Measurements from ENCODE around the genes PDK2, CHAD, ABCC3 and LUC7L3.

GRCh38 chr17:50053019-50053799 is 2.7 kb upstream of the ITGA3 start:
- RRBS = no CpG with 5 or more reads among the region's 8 CpGs

DNA sequence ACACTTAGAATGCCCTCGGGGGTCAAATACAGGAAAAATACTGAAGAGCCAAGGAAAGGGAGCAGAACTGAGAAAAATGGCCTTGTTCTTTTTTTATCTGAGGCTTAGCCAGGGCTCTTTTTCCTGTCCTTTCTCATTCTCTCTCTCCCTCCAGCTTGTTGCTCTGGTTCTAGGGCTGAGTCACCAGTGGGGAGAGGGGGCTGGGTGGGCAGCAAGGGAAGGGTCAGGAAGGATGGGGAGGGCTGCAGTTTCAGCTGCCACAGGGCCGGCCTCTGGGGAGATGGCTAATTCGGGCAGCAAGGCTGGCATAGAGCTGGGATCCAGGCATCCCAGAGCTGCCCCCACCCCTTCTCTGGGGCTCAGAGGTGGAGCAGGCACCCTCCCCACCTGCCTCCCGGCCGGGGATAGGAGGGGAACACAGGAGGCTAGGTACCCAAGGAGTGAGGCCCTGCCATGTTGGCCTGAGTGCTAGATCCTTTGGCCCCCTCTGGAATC is 3.9 kb downstream of the ITGA3 start:
- RRBS = no CpG with 5 or more reads among the region's 5 CpGs

DNA sequence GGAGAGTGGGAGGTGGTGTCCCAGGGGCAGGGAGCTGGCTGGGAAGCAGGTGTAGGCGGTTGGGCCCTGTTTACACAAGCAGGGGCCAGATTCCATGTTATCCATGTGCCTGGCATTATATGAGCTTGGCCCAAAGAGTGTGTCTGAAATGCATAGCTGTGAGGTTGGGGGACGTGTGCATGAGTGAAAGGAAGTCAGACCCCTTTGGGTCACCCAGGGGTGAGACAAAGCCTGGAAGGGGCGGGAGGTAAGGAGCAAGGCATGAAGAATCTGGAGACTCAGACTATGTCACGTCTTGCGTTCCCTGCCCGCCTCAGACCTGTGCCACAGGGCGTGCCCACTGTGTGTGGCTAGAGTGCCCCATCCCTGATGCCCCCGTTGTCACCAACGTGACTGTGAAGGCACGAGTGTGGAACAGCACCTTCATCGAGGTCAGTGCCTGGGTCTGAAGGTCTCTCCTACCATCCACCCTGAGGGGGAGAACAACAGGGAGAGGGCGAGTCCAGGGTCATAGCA is 15.1 kb upstream of the PDK2 start:
- RRBS = no CpG with 5 or more reads among the region's 12 CpGs

GRCh38 chr17:50094613-50095856 is at the start of gene PDK2:
Gene PDK2 (plus strand): TSS chr17:50095351.
- RRBS = 3% methylated on average over 12 of the region's 81 CpGs

DNA sequence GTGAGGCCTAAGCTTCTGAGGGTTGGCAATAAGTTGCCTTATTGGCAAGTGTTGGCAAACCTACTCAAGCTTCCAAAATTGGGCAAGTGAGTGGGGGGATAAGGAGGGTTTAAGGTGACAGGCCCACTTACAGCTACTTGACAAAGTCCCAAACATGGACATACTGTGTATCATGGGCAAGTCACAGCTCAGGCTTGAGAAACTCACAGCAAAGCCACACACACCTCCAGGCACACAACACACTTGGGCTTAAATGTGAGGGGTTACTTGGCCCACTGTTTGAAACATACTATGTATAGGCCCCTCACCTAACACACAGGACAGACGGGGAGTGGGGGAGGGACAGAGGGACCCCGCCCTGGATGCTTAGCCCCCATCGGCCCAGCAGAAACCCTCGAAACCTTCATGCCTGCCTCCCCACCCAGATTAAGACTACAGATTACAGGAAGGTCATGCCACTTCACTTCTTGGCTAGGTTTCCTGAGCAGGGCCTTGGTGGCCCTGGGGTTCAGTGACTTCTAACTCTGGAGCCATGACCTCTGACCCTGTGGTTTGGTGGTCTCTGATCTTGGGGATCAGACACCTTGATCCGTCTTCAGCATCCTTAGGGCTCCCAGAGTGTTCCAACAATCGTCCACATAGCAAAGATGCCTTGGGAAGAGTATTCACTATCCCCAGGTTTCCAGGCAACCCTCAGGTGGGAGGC is 2.2 kb upstream of the SAMD14 start:
- RRBS = no CpG with 5 or more reads among the region's 6 CpGs

GRCh38 chr17:50149011-50149683 is 1.3 kb downstream of the PPP1R9B start:
- RRBS = 2% methylated on average over 27 of the region's 62 CpGs

GRCh38 chr17:50149710-50150650 is 497 bp downstream of the PPP1R9B start:
- RRBS = 3% methylated on average over 44 of the region's 121 CpGs

DNA sequence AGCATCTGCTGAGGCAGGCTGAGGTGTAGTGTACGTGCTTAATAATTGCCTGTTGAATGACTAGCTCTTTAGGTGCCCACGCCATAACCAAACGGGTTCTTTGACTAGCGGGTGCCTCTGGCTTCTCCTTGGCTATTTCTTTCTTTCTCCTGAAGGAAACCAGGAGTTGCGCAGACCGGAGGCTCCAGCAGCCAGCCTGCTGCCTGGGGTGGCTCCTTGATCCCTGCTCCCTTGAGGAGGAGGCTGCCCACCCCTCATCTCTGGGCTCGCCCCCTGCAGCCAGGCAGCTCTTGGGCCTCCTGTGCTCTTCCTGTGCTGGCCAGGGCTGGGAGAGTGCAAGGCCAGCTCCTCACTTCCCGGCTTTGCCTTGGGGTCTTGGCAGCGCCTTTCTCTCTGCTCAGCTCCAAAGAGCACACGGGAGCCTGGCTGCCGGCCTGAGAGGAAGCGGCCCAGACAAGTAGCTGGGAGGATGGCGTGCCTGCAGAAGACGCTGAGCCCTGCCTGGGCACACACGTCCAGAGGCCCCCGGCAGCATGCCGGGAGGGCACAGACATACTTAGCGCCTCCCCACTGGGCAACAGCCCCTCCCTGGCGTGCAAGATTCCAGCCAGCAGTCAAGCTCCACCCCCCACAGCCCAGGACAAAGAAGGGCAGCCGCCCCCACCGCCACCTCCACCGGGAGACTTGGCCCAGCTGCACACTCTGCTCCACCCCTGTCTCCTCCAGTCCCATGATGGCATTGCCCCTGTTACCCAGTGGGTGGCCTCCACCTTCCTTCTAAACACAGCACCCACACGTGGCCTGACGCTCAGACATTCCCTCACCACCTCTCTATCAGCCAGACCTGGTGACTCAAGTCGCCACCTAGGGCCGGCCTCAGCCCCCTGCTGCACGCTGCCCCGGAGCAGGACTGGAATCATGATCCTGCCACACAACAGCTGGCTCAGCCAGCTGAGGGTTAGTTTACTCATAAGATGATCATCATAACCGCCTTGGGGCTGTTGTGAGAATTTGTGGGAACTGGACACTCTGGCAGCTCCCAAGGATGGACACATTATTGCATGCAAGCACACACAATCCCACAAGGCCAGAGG is 12.2 kb downstream of the SGCA start:
- RRBS = 5% methylated on average over 7 of the region's 29 CpGs

DNA sequence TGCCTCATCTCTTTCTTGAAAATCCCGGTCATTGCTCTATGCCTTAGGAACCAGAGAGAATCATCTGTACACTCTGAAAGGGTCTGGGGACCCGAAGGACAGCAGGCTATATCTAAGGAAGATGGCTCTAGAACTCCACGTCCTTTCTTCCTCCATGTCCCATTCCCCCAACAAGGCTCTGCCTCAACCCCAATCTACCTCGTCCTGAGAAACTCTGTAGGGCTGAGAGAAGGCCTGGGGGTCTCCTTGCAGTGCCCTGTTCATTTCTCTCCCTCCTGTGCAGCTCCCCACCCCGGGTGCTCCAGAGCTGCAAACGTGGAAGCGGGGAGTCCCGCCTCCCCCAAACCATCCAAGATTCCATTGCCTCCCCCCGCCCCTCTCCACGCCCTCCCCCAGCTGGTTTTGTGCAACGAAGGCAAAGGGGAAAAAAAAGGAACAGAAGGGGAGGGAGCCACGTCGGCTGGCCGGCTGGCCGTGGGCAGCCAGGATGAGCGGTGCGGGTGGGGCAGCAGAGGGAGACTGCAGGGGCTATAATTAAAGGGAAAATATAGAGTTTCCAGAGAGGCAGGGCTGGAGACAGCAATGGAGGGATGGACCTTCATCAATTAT is 1.5 kb upstream of the COL1A1 start:
- RRBS = no CpG with 5 or more reads among the region's 17 CpGs

DNA sequence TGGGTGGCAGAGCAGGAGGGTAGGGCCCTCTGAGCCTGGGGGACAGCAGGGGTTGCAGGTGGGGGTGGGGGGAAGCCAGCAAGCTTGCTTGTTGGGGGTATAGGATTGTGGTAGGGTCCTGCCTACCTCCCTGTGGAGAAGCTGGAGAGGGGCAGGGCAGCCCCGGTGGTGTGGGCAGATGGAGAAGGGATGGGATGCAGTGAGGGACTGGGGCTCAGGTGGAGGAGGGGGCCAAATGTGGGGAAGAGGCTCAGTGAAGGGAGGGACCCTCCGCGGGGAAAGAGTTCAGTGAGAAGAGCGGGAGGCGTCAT is 17.2 kb upstream of the TMEM92 start:
- RRBS = no CpG with 5 or more reads among the region's 5 CpGs

DNA sequence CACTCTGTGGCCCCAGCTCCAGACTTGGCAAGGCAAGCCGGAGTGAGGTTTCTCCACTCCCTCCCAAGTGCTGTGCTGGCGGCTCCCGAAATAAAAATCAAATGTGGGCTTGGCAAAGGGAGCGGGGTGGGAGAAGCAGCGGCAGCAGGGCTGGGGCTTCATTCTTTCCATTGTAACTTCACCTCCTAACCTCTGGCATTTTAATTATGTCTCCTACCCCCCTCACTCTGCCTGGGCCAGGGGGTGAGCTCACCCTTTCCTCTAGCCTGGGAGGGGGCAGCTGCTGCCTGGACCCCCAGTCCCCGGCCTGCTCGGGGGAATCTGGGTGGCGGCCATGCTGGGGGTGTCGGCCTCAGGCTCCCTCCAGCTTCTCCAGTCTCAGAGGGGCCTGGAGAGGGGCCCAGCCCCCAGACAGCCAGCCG is 14.5 kb upstream of the TMEM92 start:
- RRBS = no CpG with 5 or more reads among the region's 10 CpGs

DNA sequence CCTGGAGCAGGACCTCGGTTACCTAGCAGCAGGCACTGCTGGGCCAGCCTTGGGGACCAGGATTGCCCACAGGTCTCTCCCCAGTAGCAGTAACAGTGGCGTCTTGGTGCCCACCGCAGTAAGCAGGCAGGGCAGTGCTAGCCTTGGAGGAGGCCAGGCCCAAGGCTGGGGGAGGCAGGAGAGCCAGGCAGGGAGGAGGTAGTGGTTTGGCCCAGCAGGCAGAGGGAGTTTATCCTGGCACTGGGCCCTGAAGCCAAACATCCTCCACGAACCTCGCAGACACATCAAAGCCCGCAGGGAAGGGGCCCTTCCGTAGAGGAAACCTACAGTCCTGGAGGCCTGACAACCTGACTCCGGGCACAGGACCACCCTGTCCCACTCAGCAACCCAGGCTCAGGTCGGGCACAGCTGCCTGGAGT is 7.7 kb upstream of the TMEM92 start:
- RRBS = no CpG with 5 or more reads among the region's 9 CpGs

- RRBS = 3% methylated on average over 17 of the region's 55 CpGs
Measured at GRCh38 chr17:50272640-50273590, 1.4 kb upstream of the TMEM92 start.

DNA sequence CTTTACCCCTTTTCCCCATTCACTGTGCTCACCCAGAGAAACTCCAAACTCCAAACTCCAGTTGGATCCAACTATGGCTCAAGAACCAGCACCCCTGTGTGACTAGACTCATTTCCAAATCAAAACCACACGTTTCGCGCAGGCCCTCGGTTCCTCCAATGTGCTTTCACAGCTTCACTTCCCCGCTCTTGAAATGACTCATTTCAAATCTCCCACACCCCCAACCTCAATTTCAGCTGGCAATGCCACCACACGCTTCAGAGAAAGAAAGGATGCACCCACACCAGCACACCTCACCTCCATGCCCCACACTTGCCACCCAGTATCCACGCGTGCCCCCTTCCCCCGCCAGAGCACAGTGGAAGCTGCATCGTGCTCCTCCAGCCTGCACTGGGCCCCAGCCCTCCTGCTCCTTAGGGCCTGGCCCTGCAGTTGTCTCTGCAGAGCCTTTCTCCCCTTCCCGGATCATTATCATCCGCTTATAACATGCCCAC is 9.0 kb downstream of the TMEM92 start:
- RRBS = no CpG with 5 or more reads among the region's 12 CpGs

GRCh38 chr17:50468112-50469324 is at the start of gene CHAD:
Gene CHAD (minus strand): TSS chr17:50468880.
- RRBS = 12% methylated on average over 35 of the region's 92 CpGs

- RRBS = 20% methylated on average over 6 of the region's 33 CpGs
Measured at GRCh38 chr17:50558683-50559176, 1.8 kb upstream of the CACNA1G start.

- RRBS = 3% methylated on average over 39 of the region's 100 CpGs
Measured at GRCh38 chr17:50634140-50635431, at the start of gene ABCC3. Gene ABCC3 (plus strand): TSS chr17:50634881.

DNA sequence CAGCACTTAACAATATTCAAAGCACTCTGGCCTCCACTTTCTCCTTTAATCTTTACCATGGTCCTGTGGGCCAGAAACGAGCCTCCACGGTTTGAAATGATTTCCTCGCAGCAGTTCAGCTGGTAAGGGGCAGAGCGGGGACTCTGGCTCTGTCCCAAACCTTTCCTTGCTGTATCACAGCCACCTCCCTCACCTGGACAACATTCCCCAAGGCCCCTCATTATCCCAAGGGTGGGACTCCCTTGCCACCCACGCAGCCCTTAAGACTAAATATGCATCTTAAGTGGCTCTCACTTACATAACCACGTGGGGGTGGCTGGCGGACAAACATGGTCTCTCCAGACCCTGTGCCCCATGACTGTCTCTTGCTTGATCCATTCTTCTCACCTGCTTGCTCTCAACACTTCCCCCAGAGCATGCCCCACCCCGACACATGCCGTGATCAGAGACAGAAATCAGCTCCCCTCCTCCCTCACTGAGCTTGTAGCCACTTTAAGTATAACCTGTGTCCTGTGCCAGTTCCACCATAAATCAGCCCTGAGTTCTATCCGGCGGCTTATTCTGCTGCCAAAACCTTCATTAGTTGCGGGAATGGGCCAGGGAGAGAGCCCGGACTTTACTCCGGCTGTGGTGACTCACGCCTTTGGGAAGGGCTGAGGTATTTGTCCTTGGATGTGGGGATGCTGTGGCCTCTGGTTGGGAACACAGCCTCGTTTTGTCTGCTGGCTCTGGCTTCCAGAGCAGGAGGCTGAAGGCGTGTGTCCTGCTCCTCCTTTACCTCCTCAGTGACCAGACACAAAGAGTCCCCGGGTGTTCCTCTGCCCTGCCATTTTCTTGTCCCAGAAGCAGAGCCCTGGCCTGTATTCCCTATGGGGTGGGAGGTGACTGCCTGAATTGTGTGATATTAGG is 21.2 kb downstream of the ANKRD40 start:
- RRBS = 12% methylated on average over 4 of the region's 18 CpGs

GRCh38 chr17:50695312-50696282 is 12.1 kb downstream of the ANKRD40 start:
- RRBS = no CpG with 5 or more reads among the region's 5 CpGs

GRCh38 chr17:50718905-50720288 is at the start of gene LUC7L3:
Gene LUC7L3 (plus strand): TSS chr17:50719603.
- RRBS = 1% methylated on average over 26 of the region's 106 CpGs